ENCODE results near the genes TMEM35A, TMSB15B and PWWP3B.

GRCh38 chrX:100741082-100741711, 9.3 kb upstream of the SYTL4 start:
- PRO-cap = no peak

GRCh38 chrX:100812134-100812712, 8.0 kb upstream of the CSTF2 start:
- PRO-cap = no peak

GRCh38 chrX:100830581-100830990, 10.4 kb downstream of the CSTF2 start:
- PRO-cap = no peak

GRCh38 chrX:101078634-101079354, at the start of gene TMEM35A:
Gene TMEM35A, plus strand, starts transcription at chrX:101078879.
- PRO-cap = bidirectional peak, plus-strand start at chrX:101078879, minus-strand start at chrX:101078886; bidirectional peak, plus-strand start at chrX:101079108, minus-strand start at chrX:101079031

- PRO-cap = no peak
These were observed 3.5 kb downstream of the RPL36A start for GRCh38 chrX:101394166-101394865.

DNA sequence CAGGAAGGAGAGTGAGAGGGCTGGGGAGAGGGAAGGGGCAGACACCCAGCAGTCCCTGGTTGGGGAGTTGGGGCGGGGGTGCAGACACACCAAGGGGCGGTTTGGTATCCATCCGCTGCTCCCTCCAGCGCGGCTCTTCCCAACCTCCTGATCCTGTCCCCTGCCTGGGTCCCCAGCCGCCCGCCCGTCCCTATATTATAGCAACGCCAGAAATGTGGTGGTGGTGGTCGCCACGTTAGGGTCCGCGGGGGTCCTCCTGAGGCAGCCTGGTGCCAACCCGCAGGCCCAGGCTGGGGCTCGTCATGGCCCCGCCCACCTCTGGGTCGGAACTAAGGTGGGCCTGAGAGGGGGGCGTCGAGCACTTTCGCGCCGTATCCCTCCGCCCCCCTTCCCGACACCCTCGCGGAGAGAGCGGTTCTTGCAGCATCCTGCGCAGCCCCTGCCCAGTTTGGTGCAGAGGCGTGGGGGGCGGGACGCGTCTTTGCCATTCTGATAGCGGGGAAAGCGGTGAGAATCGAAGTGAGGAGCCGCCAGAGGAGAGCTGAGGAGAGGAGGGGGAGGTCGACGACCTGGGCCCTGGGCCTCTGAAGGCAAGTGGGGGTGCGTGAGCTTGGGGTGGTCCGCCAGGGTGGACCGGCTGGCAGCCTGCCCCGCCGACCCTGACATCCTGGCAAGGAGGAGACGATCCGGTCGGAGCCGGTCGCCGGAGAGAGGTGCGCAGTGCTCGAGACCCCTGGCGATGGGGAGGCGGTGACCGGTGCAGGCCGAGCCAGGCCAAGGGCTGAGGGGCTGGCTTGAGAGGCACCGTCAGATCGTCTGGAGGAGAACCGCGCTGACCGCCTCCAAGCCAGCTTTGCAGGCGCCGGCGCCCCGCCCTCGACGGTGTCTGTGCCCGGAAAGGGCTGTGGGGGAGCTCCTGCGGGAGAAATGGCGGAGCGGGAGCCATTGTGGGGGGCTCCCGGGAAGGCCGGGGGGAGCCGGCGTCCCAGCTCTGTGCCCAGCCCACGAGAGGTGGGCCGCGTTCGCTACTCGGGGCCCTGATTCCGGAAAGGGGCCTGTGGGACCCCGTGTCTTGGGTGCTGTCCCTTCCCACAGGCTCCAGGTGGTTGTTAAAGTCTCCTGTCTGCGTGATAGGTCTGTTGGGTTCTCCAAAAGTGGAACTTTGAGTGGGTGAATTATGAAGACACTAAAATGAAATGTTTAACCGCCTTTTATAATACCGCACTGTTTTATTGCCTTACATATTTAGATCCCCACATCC, 25.5 kb downstream of the GPRASP3 start:
- PRO-cap = no peak

GRCh38 chrX:103532340-103532752, 13.1 kb upstream of the RAB40A start:
- PRO-cap = no peak

DNA sequence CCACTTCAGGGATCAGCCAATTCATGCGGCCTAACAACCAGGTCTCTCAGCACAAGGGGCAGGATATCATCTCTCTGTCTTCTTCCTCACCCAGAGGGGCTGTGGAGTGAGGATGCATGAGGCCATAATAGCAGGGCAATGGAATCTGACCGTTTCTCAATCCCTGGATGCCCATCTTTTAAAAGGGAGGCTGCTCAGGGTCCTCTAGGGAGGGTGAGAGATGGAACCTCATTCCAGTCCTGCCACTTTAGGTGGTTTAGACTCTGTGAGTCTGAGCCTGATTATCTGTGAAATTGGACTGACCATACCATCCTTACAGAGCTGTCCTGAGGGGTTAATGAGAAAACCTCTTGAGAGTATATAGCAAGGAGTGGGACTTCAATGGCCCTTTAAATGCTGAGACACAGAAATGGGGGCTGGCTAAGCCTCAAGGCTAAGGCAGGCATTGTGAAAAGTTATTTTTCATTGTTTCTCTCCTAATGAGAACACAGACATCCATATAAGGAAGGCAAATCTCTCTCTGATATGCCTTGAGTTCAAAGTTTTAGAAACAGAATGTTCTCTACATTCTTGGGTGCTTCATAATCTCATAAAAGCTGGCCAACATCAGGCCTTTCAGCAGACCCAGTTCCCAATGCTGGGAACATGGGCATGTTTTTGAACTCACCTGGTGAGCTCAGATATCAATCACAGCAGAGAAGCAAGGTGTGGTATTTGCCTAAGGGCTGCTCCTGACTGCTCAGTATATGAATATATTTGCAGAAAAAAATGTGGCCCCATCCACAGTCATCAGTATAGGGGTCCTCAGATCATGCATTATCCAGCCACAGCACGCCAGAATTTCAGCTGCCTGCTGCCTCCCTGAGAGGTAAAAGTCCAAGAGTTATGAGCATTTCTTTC, 19.3 kb upstream of the RAB40A start:
- PRO-cap = no peak

DNA sequence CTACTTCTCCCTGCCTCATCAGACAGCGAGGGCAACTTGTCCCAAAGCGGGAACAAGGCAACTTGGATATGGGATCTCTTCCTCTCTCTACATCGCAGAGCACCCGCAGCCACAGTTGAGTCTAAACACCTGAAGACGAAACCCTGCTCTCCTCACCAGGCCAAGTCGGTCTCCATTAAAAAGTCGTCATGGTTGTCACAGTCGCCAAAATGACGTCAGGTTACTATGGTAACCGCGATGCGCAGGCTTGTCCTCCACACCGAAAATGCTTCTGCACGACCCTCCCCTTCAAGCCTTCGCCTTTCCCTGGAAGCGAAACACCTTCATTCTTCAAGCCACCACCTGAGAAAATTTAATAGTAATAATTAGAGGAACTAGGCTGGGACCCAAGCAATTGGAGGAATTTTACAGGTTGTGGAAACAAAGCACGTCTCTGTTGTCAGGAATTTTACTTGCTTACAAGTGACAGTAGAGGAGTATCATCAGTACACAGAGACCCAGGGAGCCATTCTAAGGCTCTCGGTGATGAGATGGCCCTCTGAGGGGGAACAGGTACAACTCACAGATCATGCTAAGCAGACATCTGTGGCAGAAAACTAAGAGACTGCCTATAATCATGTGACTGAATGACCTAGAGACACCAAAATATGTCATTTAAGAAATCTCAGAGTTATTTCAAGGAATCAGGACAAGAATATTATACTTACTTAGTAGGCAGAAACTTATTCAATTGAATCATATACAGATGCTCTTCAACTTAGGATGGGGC, 30.4 kb upstream of the TCEAL4 start:
- PRO-cap = unidirectional peak, minus-strand start at position 131 of the sequence

- PRO-cap = no peak
These were observed 1.9 kb upstream of the TCEAL1 start for GRCh38 chrX:103626822-103627303.

DNA sequence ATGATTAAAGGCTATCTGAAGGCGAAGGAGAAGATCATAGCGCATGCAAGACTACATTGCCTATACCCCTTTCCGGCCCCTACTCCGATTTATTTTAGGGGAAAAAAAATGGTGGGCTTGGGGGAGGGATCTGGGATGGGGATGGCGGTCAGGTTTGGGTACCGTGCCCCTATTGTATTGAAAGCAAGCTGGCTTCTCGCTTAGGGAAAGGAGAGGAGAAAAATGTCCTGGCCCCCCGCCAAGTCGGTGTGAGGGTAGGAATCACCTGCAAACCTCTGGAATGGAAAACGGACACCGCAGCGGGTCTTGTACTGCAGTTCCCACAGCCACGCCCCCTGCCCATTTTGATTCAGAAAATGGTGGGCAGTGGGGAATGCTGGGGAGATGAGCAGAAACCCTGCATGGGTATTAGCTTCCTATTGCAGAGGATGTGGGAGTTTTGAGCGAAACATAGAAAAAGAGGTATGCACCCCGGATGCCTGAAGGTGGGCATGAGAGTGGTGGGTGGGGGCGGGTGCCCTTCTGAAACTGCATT, 22.2 kb downstream of the MORF4L2 start:
- PRO-cap = no peak

DNA sequence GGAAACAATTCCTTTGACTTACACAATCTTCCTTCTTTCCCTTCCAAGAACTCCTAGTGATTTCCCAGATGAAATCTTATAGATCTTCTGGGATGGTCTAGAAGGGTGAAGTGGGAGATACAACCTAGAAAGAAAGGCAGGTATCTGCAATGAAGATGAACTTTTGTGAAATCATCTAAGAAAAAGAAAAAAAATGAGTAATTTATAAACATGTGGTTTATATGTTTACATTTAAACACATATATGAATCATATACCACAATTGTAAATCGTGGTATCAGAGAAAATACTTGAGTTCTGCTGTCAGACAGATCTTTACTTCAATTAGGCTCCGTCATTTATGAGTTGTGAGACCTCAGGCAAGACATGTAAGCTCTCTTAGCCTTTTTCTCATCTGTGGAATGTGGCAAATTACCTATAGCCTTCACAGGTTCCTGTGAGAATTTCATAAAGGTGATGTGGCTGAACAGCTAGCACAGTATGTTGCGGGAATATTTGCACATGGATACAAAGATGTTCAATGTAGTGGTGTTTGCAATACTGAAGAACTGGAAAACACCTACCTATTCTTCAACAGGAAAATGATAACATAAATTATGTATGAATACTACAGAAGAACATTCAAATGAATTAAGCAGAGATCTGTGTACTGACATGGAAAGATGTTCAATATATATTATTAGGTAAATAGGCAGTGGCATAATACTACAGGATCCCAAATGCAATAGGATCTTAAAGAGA, 7.9 kb downstream of the MORF4L2 start:
- PRO-cap = no peak

DNA sequence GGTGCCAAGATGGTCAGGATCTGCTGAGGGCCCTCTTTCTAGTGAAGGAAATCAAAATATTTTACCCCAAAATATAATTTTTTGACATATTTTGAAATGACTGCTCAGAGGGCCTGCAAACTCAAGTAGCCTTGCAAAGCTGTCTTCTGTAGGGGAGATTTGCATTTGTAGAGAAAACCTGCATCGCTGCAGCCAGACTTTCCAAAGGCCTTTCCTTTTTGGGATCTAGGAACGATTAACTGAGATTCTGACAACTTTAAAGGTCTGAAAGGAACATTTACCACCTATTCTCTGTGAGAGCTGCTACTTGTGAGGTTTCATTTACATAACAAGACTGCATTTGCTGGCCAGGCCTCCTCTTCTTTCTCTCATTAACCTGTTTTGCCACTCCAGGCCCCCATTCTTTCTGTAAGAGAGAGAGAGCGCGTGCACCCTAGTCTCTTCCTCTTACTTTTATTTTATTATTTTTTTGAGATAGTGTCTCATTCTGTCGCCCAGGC, 31.5 kb downstream of the TMEM31 start:
- PRO-cap = no peak

GRCh38 chrX:103962357-103962776, at the start of gene TMSB15B:
Gene TMSB15B, plus strand, starts transcription at chrX:103962627.
- PRO-cap = no peak

DNA sequence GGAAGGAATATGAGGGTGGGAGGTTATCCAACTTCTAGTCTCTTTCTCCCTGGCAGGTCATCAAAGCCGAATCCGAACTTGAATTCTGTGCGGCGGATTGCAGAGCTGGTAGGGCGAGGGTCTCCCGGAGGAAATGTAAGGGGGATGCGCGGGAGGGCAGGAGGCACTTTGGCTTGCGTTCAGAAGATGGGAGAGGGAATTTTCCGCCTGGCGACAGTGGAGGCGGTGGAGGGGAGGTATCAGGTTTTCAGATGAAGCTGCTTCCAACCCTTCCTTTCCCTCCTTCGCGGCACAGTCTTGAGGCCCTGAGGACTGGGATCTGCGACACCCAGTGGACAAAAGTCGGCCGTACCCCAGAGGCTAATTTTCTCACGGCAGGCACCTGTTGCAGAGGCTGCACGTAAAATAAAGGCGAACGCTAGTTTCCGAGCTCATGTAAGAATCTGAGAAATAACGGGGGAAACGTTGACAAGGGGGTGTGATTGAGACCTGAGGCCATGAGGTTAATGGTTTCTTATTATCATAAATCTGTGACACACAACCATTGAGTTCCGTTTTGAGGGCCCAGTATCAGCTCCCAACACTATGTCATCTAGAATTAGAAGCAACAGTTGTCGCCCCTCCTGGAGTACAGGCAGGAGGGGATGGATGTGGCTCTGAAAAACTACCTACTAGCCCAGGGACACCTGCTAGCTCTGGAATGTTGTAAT, 971 bp downstream of the ZCCHC18 start:
- PRO-cap = unidirectional peak, minus-strand start at position 299 of the sequence

- PRO-cap = unidirectional peak, minus-strand start at chrX:104910164; unidirectional peak, minus-strand start at chrX:104910379
These were observed 310.3 kb downstream of the TEX13A start for GRCh38 chrX:104910082-104910614.

DNA sequence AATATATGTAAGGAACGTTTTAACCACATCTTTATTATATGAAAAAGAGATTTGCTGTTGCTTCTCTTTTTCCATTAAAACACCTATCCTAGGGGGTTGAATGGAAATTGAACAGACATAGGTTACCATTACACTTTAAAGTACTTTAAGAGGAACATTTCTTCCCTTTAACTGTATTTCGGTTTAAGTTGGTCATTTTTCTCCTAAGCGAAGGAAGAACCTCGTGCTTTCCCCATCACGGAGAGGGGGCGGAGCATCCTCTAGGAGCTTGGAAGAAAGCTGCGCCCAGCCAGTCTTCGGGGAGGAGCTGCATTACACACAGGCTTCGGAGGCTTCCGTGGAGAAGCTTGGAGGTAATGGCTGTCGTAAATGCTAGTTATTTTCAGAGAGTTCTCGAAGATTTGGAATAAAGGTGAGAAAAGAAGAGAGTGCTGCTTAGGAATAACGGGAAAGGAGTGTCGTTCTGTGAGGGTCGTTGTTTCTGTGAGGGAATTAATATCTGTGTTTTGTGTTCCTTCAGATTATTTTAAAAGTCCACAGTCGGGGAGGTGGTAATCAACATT, at the start of gene PWWP3B:
TSS of gene PWWP3B (plus strand) at position 292 of the 563 bp plus-strand sequence.
- PRO-cap = unidirectional peak, plus-strand start at position 292 of the sequence

DNA sequence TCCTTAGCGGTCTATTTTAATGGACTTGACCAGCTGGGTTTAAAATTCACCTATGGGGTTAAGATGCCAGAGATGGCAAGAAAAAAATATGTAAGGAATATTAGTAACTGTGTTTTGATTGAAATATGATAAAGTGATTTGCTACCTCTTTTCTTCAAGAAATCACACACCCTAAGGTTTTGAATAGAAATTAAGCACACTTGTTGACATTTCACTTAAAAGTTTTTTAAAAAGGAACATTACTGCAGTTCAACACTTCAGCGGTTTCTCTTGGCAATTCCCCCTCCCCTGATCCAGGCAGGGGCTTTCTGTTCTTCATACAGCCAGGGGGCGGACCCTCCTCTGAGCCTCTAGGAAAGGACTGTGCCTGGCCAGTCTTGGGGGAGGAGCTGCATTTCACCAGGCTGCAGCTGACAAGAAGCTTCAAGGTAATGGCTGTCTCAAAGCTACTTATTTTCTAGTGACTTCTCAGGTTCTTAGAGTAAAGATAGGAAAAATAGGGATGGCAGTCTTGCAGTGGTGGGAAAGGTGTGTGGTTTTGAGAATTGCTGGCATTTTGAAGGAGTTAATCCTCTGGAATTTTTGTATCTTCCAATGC, 33.3 kb downstream of the PWWP3B start:
- PRO-cap = no peak

DNA sequence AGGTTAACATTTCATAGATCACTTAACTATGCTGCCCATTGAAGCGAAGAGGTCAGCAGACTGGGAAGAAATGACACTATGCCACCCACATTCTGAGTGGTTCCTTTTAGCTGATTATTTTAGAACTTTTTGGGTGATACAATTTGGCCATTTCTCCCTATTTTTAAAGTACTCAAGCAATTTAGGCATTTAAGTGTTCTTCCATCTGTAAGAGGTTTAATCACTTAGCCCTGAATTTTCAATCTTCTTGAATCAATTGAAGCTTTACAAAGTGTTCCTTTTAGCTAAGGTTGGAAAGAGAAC, 82.4 kb downstream of the DNAAF6 start:
- PRO-cap = no peak

DNA sequence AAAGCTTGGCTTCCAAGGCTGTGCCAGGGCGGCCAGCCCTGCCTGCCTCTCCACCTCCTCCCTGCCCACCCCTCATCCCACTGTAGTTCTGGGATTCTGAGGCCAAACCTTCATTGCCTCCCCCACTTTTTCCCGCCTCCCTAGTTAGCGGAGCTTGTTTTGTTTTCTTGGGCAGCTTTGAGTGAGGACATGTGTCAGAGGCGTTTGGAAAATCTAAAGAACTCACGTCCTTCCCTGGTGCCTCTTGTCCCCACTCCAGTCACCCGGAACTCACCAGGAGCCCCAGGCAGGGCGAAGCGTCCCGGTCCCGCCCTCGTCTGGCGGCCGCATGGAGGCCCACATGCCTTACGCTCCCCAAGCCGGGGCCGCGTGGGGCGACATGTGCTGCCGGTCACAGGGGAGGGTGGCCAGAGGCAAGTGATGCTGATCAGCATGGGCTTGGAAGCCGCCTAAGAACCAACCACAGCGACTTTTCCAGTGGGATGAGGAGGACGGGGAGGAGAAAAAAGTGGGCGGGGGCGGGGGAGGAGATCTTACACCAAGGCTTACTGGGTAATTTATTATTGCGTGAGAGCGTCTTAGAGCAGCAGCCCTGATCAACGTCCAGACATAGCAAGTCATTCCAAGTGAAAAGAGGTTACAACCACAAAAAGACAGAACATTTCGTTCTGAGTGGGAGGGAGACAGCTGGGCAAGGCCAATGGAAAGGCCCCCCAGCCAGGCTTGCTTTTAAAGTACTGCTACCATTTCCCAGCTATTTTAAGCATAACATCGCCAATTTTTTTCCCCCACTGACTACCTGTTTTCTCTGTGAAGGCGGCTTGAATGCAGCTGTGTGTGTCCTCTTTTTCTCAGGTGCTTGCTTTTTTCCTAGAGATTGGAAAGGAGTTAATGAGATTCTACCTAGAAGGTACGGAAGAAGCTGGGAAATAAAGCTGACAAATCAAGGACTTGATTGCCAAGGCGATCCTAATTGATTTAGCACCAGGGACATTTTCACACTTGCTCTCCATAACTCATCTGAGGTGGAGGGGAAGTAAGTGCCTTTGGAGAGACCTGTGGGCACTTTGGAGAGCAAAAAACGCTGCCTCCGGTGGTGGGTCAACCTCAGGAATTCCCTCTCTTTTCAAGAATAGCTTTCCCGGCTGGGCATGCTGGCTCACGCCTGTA, 48.6 kb downstream of the PRPS1 start:
- PRO-cap = no peak

Measured in progenitor cell of endocrine pancreas (in vitro differentiated cells).